AG09309 (cell line): ENCODE measurements around a stretch of chr7.

- RRBS = 2% methylated on average over 19 of the region's 77 CpGs
These were observed 626 bp upstream of the ATXN7L1 start for GRCh38 chr7:105876735-105877714.

GRCh38 chr7:105878108-105879046 lies 2.0 kb upstream of the ATXN7L1 start:
- RRBS = no CpG with 5 or more reads among the region's 7 CpGs

- RRBS = no CpG with 5 or more reads among the region's 10 CpGs
These were observed 59.3 kb downstream of the CDHR3 start for GRCh38 chr7:106022095-106023018.

GRCh38 chr7:106062364-106063083 lies 49.6 kb downstream of the SYPL1 start:
- RRBS = no CpG with 5 or more reads among the region's 6 CpGs

- RRBS = no CpG with 5 or more reads among the region's 8 CpGs
These were observed 68.6 kb upstream of the SYPL1 start for GRCh38 chr7:106180585-106181275.

GRCh38 chr7:106274890-106275421 lies 9.8 kb downstream of the NAMPT start:
- RRBS = no CpG with 5 or more reads among the region's 4 CpGs

DNA sequence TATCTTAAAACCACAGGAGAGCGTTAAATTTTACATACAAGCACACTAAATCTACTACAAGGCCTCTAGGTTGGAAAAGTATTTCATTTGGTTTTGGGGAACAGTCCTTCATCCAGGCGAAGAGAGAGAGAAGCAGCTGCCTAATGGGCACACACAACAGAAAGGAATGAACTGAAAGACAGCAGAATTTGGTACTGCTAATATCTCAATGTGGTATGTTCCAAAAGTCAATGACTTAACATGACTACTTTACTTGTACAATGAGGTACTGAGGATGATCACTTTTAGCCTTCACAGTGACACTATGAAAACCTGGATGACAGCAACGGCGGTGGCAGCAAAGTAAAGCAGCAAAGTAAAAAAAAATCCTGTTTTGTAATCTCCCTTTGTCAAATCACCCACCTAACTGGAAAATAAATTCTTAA lies 7.4 kb downstream of the NAMPT start:
- RRBS = no CpG with 5 or more reads among the region's 4 CpGs

DNA sequence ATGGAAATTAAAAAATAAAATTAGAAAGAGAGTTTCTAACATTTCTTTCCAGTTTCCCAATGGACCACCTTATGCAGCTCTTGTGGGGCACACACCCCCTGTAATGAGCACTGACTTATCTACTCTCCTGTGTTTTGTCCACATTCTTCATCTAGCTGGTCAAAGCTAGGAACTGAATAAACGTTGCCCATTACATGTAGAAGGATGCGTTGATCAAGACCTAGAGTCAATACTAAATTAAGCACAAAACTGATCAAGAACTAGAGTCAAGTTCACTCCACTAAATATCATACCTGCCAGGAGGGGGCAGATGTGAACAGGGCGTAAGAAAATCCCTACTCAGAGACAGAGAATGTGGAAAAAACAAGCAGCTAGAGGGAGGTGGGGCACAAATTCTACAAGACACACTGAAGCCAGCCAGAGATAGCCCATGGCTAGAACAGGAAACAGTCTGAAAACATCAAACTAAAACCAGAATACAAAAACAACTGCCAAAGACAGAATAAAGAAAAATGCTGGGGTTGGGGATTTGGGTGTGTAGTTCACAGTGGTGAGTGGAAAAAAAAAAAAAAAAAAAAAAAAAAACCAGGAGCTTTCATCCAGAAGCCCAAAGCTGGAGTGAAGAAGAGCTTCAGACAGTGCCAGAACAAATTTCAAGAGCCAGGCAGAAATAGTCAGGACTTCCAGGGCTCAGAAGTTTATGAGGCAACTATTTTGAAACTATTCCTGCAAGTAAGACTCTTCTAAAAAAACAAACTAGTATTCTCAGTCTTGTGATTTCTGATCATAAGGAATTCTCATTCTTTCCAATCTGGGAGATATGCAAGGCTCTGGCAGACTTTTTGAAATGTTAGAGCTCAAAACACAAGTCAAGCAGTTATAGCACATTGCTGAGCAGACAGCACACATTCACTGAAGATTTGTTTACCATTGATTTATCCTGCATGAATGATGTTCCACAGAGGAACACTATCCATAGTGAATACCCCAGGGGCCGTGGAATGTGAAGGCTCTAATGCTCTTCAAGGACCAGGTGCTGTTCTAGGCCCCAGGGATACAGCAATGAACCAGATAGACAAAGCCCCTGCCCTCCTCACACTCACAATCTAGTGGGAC lies 118.2 kb downstream of the CCDC71L start:
- RRBS = no CpG with 5 or more reads among the region's 4 CpGs

DNA sequence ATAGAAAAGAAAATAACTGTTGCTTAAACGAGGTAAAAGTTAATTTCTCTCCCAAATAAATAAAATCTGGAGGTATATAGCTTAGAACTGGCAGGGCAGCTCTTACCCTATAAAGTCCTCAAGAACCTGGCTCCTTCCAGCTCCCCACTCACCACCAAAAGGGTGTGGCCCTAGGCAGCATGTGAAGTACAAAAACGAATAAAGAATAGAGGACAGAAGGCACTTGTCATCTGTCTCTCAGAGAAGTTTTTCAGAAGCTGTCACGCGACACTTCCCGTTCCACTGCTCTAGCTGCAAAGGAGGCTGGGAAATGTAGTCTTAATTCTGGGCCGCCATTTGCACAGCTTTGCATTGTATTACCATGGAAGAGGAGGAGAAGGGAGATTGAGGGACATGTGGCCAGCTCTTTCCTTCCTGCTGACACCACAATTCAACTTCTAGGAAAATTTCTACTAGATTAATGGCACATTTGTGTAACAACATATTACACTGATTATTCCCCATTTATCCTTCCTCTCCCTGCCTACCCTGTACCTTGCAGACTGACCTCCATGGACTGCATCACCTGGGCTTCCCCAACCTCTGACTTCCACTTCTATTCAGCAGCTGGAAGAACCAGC lies 62.2 kb downstream of the CCDC71L start:
- RRBS = no CpG with 5 or more reads among the region's 6 CpGs

DNA sequence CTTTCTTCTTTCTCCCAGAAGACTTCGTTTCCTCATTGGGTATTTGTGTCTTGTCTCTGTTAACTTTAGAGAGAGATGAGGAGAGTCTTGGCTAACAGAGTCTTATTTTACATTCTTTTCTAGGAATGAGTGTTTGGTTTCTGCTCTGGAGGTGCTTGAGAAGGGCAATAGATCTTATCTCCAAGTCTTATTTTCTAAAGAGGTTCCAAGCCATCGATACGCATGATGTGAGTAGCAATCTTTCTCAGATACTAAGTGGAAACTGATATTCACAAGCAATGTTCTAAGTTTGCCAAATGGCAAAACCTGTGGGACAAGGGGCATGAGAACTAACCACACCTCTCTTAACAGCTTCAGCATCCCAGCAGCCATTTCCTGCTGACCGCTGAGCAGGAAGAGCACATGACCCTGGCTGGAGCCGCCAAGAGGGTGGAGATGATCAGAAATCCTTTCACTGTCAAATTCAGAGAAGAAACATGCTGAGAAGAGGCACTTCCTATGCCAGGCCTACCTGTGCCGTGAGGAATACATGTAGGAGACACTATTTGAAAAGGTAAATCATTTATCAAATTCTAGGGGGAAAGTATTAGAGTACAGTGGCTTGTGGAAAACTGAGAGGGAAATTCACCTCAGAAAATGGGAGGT lies 35.2 kb downstream of the CCDC71L start:
- RRBS = no CpG with 5 or more reads among the region's 6 CpGs

GRCh38 chr7:106658894-106659550 lies 1.9 kb downstream of the CCDC71L start:
- RRBS = no CpG with 5 or more reads among the region's 3 CpGs

DNA sequence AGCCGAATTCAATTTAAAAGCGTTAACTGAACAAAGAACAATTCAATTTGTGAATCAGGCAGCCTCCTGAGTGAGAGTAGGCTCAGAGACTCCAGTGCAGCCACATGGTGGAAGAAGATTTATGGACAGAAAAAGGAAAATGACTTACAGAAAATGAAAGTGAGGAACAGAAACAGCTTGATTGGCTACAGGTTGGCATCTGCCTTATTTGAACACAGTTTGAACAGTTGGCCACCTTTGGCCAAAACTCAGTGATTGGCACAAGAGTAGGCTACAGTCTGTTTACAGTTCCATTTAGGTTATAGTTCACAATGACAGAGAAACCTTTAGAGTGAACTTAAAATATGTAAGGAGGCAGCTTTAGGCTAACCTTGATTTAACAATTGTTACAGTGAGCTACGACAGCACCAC lies 86.3 kb upstream of the CCDC71L start:
- RRBS = no CpG with 5 or more reads among the region's 3 CpGs

GRCh38 chr7:106867423-106867748 lies 2.3 kb downstream of the PIK3CG start:
- RRBS = no CpG with 5 or more reads among the region's 19 CpGs

GRCh38 chr7:106870718-106871370 lies 5.8 kb downstream of the PIK3CG start:
- RRBS = no CpG with 5 or more reads among the region's 2 CpGs

- RRBS = no CpG with 5 or more reads among the region's 7 CpGs
These were observed 19.8 kb downstream of the PRKAR2B start for GRCh38 chr7:107064295-107064764.

GRCh38 chr7:107173079-107173668 lies 4.4 kb downstream of the HBP1 start:
- RRBS = no CpG with 5 or more reads among the region's 2 CpGs

DNA sequence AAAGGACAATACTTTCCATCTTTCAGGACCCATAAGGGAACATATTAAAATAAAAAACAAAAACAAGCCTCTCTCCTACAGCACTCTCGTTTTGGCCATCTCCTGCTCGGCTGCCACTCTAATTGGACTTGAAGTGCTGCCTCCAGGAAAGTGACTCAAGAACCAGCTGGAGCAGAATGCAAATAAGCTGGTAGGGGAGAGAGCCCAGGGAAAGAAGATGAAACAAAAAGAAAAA lies 65.6 kb downstream of the HBP1 start:
- RRBS = no CpG with 5 or more reads among the region's 2 CpGs

GRCh38 chr7:107452184-107452960 lies 17.5 kb upstream of the GPR22 start:
- RRBS = no CpG with 5 or more reads among the region's 9 CpGs